HTERT-HM (cell line): ENCODE data around the genes EPB41 and ZCCHC17.

DNA sequence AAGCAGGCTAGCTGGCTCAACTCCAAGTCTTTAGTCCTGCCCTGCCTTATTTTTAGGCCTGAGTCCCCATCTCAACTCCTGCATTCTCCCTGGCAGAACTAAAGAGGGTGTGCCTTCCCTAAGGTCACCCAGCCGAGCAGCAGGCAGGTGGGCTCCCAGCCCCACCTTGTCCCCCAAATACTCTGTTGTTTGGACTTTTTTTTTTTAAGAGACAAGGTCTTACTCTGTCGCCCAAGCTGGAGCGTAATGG lies 13.7 kb upstream of the FGR start:
- RRBS, result no CpG with 5 or more reads among the region's 3 CpGs

DNA sequence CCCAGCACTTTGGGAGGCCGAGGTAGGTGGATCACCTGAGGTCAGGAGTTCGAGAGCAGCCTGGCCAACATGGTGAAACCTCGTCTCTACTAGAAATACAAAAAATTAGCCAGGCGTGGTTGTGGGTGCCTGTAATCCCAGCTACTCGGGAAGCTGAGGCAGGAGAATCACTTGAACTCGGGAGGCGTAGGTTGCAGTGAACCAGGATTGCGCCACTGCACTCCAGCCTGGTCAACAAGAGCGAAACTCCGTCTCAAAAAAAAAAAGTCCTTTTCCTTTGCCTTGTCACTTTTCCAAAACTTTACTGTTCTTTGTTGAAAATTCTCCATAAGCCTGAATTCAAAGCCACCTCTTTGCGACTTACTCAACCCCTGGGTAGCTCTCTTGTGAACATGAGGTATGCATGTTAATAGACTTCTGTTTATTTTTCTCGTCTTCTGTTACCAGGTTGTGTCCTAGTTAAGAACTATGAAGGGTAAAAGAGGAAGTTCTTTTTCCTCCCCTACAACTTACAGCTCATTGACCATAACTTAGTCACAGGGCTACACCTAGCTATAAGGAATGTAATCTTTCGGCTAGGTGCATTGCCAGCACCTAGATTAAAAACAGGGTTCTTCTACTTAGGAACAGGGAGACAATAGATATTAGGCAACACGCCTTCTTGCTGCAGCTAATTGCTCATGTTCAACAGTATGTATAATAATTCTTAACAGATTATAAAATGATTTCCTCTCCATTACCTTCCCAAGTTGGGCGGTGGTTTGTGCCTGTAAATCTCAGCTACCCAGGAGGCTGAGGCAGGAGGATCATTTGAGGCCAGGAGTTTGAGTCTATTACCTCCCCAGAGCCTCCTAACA lies 41.0 kb downstream of the PTAFR start:
- RRBS, result no CpG with 5 or more reads among the region's 15 CpGs

DNA sequence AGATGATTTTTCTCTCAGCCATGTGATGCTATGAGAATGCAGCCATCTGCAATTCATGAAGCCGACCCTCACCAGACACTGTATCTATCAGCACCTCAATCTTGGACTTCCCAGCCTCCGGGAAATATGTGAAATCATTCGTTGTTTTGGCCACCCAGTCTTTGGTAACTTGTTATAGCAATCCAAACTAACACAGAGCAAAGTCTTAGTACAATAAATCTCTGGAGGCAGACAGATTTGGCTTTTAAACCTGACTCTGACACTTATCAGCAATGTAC lies 5.2 kb upstream of the MED18 start:
- RRBS, result no CpG with 5 or more reads among the region's 3 CpGs

DNA sequence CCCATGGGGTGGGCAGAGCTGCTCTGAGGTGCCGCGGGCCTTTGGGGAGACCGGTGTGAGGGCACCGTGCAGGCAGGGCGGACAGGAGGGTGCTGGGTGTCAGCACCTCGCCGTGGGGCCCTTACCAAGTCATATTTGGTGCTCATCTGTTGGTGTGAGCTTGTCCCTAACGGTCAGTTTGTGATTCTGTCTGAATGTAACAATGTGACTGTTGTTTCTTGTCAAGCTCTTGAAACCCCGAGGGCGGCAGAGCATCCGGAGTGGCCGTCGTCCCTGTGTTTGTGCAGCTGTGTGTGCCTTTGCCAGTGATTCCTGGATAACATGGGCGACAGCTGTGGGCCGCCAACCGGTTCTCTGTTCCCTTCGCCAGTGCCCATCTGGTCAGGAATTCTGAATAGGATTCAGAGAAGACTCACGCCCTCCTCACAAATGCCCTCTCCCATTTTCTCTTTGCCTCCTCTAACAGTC lies 1.0 kb downstream of the OPRD1 start:
- RRBS, result 23% methylated on average over 6 of the region's 18 CpGs

DNA sequence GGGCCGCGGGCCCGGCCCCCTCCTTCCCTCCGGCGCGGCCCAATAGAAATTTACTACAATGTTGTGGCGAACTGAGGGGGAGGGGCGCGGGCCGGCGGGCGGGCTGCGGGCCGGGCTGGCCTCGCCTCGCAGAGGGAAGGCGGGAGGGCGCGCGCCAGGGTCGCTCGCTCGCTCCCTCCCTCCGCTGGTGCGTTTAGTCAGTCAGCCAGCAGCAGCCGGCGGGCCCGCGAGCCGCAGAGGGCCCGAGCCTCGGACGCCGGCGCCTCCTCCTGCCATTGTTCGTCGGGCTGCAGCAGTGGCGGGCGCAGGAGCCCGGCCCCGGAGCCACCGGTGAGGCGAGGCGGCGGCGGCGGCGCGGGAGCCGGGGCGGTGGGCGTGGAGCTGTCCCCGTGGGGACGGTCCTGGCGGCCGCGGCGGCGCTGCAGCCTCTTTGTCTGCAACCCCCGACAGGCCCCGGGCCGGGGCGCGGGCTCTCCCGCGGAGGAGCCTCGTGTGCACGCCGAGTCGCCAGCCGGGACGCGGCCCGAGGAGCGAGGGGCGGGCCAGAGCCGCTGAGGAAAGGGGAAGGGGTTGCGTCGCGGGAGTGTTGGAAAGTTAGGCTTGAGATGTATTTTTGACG lies at the start of gene EPB41:
Gene EPB41 (plus strand): TSS at position 131 of the 619 bp plus-strand sequence.
- RRBS, result 1% methylated on average over 48 of the region's 81 CpGs

DNA sequence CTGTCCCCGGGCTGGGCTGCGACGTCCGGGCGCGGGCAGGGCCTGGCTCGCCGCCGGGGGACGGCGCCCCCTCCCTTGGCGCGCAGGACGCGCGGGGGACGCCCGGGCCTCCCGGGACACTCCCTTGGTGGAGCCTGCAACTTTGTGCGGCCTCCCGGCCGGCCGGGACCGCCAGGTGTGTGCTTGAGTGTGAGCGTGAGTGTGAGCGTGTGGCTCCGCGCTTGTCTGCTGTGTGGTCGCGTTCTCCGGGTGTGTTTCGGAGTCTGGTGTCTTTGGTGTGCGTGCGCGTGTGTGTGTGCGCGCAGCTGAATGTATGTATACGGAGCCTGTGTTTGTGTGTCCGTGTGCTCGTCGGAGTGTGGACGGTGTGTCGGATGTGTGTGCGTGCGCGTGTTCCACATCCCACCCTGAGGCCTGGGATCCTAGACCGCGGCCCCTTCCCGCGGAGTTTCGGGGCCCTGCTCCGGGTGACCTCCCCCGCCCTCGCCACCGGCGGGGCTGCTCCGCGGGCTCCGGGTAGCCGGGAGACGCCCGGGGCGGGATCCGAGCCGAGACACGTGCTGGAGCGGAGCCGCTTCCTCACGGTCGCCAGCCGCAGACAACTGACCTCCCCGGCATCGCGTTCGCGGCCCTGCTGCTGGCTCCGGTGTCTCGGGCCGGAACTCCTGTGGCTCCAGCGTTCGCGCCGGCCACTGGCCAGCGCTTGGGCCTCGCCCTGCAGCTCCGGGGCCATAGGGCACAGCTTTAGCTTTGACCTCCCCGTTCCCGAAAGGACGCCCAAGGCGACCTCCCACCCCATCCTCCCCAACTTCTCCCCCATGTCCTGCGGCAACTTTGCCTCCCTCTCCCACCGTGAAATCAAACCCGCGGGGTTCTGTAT lies 1.8 kb downstream of the PTPRU start:
- RRBS, result 6% methylated on average over 35 of the region's 94 CpGs

GRCh38 chr1:29282629-29283213 lies 46.4 kb downstream of the PTPRU start:
- RRBS, result no CpG with 5 or more reads among the region's 20 CpGs

DNA sequence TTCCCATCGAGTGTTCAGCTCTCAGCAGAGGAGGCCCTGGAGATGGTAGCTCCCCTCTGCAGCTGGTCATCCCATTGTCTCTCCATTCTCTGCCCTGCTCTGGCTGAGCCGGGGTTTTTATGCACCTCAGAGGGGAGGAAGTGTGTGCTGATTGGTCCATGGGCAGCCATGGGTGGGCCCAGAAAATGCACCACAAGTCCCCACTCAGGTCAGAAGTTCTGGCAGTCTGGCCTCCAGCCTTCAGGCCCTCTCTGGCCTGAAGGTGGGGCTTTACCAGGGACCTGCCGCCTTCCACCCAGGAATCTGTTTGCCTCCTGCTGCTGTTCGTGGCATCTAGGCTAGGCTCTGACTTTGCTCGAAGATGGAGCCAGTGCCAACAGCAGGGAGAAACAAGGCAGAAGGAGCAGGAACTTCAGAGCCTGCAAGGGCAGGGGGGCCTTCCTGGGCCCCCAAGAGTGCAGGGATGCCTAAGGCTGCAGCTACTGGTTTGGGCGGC lies 713.5 kb downstream of the MATN1 start:
- RRBS, result no CpG with 5 or more reads among the region's 6 CpGs

DNA sequence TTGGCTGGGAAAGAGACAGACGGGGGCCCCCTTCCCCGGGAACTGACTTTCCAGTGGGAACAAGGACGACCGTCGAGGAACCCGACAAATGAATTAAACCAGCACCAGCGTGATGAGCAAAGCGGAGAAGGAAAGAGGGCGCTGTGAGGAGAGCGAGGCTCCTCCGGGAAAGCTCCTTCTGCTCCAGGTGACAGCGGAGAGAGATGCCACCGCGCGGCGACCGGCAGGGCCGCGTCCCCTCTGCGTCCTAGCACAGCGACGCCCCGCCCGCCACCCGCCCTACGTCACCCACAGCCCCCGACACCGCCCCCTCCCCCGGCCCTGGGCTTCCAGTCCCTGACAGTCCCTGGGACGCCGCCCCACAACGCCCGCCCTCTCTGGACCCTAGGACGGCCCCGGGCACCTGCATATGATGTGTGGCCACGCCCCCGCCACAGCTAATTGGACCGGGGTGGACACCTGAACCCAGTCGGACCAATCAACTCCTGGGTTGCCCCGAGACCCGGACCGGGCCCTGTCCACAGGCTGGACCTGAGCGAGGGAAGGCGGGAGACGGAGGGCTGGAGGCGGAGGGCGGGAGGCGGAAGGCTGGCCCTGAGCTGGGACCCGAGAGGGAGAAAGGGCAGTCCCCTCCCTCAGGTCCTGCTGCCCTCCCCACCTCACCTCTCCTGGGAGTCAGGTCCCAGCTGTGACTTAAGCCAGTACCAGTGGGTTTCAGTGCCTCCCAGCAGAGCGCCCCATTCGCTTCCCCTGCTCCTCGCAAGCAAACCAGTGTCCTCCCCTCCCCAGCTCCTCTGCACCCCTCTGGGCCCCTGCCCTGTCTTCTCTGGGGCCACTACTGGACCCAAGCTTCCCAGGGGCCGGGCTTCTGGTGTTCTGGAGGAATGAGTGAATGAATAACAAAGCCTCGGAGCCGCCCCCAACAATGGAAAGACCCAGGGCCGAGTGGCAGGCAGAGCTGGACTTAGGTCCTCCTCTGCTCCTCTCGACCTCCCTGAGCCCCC lies 38.0 kb downstream of the MATN1 start:
- RRBS, result 10% methylated on average over 30 of the region's 57 CpGs

GRCh38 chr1:30725414-30726388 lies 2.3 kb upstream of the MATN1 start:
- RRBS, result no CpG with 5 or more reads among the region's 21 CpGs

GRCh38 chr1:30735749-30736424 lies 12.5 kb upstream of the MATN1 start:
- RRBS, result no CpG with 5 or more reads among the region's 5 CpGs

- RRBS, result no CpG with 5 or more reads among the region's 20 CpGs
These were observed 7.9 kb downstream of the LAPTM5 start for GRCh38 chr1:30749445-30750387.

GRCh38 chr1:30750388-30751185 lies 7.0 kb downstream of the LAPTM5 start:
- RRBS, result no CpG with 5 or more reads among the region's 17 CpGs

- RRBS, result no CpG with 5 or more reads among the region's 7 CpGs
These were observed 54.5 kb downstream of the SDC3 start for GRCh38 chr1:30854111-30854481.

DNA sequence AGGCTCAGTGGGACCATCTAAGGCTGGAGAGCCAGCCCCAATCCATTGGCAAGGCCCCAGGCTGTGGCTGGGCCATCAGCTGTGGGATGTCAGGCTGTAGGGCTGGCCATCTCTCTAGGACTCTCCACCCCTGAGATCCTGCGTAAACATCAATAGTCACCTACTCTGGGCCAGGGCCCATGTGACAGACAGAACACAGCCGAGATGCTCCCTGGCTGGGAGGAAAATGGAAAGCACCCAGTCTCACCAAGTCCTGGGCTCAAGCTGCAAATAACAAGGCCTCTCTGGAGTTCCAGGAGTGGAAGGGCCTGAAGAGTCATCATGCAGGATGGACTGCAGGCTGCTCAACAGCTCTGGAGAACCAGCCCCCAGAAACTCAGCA lies 7.4 kb downstream of the SDC3 start:
- RRBS, result no CpG with 5 or more reads among the region's 2 CpGs

DNA sequence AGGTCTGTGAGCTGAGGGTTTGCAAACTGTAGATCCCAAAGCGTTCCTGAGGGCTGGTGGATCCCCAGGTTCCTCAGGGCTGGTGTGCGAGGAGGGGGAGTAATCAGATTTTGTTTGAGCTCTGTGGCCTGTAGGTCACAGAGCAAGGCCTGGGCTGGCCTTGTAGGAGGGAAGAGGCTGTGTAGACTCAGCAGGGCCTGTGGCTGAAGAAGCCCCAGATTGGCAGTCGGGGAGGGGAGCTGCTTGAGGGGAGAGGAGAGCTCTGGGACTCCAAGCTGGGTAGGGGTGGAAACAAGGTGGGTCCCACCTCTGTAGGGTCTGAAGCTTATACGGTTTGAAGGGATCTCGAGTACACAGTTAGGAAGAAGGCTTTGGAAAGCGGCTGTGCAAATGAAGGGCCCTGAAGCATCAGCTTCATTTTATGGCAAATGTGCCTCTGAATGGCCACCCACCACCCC lies 5.1 kb upstream of the SDC3 start:
- RRBS, result no CpG with 5 or more reads among the region's 6 CpGs

GRCh38 chr1:30932785-30933207 lies 24.2 kb upstream of the SDC3 start:
- RRBS, result no CpG with 5 or more reads among the region's 5 CpGs

DNA sequence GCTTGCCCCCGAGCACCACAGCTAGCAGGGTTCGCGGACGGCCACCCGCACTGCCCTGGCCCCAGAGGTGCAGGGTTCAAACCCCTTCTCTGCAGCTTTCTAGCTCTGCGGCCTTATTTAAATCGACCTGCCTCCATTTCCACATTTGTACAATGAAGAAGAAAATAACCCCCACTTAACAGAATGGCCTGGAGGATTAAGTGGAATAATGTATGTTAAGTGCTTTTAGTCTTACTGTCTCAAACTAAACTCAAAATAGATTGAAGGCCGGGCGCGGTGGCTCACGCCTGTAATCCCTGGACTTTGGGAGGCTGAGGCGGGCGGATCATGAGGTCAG lies 503 bp upstream of the PUM1 start:
- RRBS, result no CpG with 5 or more reads among the region's 13 CpGs

- RRBS, result no CpG with 5 or more reads among the region's 8 CpGs
These were observed 37.1 kb upstream of the PUM1 start for GRCh38 chr1:31102474-31103185.

GRCh38 chr1:31296882-31297526 lies at the start of gene ZCCHC17:
ZCCHC17 (plus strand) TSS chr1:31297032.
- RRBS, result 0% methylated on average over 3 of the region's 35 CpGs